ENCODE data around the gene PHACTR1.

GRCh38 chr6:11650087-11650780, 112.7 kb downstream of the TMEM170B start:
- PRO-cap: no peak

GRCh38 chr6:11685618-11686183, 92.9 kb downstream of the ADTRP start:
- PRO-cap: no peak

- PRO-cap: no peak
Observed at GRCh38 chr6:11766337-11766990, 12.1 kb downstream of the ADTRP start.

GRCh38 chr6:11854278-11854848, 75.8 kb upstream of the ADTRP start:
- PRO-cap: no peak

- PRO-cap: no peak
Observed at GRCh38 chr6:11881415-11881891, 102.8 kb upstream of the ADTRP start.

DNA sequence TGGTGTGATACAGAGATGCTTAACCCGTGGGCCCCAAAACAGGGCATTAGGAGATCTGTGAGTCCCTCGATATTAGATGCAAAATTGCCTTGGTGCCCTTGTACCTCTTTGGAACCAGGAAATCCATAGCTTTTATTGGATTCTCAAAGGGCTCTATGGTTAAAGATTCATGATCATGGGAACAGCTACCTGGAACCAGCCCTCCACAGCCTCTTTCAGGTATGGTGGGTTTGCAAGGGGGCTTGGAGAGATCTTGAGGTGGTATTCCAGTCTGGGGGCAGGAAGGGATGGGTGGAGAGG, 91.4 kb upstream of the HIVEP1 start:
- PRO-cap: no peak

DNA sequence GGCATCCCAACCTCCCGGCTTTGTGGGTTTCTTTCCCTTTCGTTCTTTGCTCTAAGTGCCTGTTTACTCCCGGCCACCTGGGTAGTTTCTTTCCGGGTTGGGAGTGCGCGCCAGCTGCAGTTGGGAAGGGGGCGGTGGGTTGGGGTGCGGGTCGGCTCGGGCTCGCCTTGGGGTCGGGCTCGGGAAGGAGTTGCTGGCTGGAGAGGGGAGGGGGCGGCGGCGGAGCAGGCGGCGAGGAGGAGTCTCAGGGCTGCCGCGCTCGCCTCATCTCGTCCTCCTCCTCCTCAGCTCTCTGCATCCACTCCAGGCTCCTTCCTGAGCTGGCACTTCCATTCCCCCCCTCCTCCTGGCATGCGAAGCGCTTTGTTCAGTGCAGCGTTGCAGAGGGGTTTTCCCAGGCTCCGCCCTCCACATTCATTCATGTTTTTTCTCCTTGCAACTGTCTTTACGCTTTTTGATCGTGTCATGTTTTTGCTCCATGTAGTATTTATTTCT, 810 bp downstream of the HIVEP1 start:
- PRO-cap: bidirectional peak, plus-strand start at position 84 of the sequence, minus-strand start outside the sequence; bidirectional peak, plus-strand start at position 267 of the sequence, minus-strand start at position 294 of the sequence

- PRO-cap: no peak
Observed at GRCh38 chr6:12017228-12017992, 5.3 kb downstream of the HIVEP1 start.

DNA sequence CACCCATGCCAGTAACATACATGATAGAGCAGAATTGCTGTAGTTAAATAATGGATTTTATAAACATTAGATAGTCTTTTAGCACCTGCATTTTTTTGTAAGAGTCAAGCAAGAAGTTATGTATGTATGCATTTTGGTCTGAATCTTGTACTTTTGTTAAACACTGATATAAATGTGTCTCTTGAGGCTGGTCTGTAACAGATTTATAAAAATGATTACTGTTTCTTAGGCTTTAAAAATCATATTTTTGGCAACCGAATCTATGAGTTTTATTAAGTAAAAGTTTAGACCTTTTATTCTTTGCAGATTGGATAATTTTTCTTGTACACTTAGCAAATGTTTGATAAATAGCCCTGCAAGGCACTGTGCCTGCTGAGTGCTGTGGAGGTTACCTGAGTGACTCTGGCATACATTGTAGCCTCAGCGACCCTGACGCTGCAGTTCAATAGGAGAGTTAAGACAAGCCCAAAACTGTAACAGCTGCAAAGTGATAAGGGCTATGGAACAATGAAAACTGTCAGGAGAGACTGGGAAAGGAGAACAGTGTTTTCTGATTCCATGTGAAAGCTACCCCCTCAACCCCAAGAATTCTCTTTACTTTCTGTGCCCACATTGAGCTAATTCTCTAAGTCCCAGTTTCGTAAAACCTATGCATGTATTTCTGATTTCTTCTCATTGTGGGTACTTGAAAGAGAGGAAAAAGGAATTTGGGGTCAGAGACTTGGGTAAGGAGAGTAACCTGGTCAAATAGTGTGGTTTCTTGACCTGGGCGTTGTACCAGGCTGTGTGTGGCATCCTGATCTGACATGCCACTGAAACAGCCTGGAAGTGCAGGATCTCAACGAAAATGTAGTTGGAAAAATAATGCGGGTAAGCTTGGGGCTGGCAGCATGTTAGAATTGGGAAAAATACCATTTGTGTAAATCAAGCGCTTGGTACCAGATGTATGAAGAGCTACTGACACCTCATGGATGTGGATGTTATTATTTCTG, 22.3 kb downstream of the HIVEP1 start:
- PRO-cap: no peak

GRCh38 chr6:12249813-12250153, 40.4 kb upstream of the EDN1 start:
- PRO-cap: no peak

GRCh38 chr6:12291277-12291520, 1.0 kb downstream of the EDN1 start:
- PRO-cap: no peak

- PRO-cap: no peak
Observed at GRCh38 chr6:12343454-12344132, 53.4 kb downstream of the EDN1 start.

DNA sequence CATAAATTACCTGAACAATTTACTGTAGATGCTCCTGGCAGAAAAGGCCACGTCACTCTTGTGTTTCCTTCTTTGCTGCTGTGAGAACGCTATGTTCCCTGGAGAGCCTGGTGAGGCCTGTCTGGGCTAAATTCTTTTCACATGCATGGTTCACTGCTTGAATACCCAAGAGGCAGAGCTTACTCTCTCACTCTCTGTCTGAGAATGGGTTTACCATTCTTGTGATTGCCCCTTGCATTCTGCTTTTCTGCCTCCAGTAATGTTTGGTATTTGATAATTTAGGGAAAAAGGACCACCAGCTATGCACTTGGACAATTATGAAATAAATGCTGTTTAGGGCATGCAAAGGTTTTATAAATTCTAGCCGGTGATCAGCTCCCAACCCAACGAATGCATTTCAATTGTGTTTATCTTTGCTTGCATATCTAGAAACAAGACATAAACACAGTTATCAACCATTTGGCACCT, 64.5 kb downstream of the EDN1 start:
- PRO-cap: no peak

DNA sequence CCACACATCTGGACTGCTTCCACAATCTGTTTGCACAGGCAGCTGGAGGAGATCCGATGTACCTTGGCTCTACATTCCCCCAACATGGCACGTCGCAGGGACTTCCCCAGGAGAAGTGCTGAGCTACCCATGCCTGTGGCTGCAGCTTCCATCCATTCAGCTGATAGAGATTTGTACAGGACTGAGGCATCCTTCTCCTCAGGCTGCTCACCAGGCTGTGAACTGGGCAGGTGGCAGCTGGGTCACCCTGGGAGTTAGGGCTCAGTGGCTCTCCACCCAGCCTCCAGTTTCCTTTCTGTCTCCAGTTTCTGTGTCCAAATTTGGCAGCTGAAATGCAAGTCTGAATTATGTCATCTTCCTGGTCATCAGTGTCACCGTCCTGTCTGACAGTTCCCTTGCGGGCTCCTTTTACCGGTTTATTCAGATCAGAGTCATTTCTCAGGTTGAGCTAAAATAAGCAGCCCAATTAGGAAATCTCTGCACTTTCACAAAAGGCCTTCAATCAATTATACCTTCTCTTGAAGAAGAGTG, 93.2 kb downstream of the EDN1 start:
- PRO-cap: no peak

GRCh38 chr6:12716507-12716906, at the start of gene PHACTR1:
TSS of gene PHACTR1 (plus strand) at chr6:12716767.
- PRO-cap: no peak

GRCh38 chr6:13274939-13275453, 53.3 kb downstream of the TBC1D7 start:
- PRO-cap: no peak

GRCh38 chr6:13289593-13290734, 38.4 kb downstream of the TBC1D7 start:
- PRO-cap: no peak

DNA sequence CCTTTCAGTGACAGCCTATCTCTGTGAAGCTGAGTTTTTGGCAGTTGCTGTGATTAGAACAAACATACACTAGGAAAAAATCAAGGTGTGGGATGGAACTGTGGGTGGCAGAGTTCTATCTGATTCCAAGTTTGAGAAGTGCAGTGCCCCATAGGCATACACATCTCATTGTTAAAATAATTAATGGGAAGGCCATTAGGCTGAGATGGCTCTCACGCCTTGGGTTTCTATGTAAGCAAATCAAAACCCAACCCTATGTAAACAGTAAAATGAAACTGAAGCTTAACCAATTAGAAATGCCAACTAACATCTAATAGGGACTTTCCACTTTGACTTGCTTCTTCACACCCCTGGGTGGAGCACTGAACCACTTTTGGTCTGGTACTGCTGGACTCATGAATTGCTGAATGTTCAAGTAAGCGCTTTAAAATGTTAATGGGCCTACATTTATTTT, 55.1 kb upstream of the TBC1D7 start:
- PRO-cap: no peak

GRCh38 chr6:13397218-13397951, 69.0 kb upstream of the TBC1D7 start:
- PRO-cap: no peak

GRCh38 chr6:13406614-13407274, 78.4 kb upstream of the TBC1D7 start:
- PRO-cap: no peak